Heart (tissue), 3 donors: ENCODE measurements around a stretch of chr3.

DNA sequence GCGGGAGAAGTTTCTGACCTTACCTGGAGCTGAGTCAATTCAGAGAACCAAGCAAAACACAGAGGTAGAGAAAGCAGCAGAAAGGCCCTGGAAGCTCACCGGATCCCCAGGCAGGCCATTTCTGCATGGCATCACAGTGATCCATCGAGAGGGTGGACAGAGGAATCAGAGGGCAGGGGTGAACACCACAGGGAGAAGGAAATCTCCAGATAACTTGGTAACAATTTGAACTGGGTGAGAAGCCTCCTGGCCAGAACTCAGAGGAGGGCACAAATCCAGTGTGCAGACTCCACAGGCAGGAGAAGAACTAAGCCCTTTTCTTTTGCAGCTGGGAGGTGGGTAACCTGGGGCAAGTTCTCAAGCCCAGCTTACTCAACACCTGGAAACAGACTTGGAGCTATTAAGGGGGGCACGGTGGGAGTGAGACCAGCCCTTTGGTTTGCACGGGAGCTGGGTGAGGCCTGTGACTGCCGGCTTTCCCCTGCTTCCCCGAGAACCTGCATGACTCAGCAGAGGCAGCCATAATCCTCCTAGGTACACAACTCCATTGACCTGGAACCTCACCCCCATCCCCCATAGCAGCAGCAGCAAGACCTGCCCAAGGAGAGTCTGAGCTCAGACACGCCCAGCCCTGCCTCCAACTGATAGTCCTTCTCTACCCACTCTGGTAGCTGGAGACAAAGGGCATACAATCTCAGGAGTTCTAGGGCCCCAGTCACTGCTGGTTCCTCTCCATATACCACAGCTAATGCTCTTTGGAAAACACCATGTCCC is 141.2 kb upstream of the ARHGEF26 start:
- RAMPAGE, long total RNA, 2 experiments: no peak in any of the 2 experiments

GRCh38 chr3:154121548-154122451 is 610 bp downstream of the ARHGEF26 start:
- RAMPAGE, long total RNA, 2 experiments: no peak in any of the 2 experiments

DNA sequence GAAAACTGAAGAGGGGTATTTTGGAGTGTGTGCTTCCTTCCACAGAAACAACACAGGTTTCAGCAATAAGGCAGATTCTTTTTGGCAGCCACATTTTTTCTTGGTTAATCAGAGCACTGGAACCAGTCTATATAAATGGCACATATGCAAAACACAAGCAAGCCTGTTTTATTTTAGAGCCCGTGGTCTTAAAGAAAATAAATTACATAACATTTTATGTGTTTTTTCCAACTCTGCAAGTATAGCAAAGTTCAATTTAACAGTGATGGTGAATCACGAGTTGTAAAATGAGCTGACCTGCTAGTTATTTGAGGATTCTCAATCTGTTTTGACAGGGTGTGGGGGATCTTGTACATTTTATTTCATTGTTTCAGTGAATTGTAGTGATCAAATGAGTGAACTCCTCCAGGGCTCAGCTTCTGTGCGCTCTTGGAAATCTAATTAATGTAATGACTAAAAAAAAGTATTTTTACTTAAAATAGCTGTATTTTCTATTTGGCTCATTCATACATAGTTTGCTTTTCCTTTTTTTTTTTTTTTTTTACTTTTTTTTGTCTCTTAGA is 2.7 kb downstream of the ARHGEF26 start:
- RAMPAGE, long total RNA, 2 experiments: no peak in any of the 2 experiments

DNA sequence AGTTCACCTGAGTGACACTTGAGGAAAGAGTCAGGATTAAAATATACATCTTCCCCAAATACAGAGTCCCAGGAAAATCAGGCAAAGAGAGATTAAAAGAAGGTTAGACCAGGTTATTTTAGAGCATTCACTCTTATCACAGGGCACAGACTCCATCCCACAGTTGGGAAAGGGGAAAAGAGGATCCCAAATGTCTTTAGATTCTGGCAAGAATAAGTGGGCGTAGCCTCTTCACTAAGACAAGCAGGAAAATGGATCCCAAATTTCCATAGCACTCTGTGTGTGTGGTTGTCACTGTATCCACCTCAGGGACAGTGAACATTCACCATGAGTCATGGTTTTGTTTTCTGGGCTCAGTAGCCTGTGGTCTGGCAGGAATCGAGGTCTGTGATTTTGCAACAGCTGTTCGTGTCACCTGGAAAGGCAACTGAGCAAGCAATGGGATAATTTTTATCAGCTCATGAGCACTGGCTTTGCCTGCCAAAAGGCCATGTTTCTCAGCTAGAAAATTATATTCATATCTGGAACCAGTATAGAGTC is 61.0 kb downstream of the STRIT1 start:
- RAMPAGE, long total RNA, 2 experiments: no peak in any of the 2 experiments

DNA sequence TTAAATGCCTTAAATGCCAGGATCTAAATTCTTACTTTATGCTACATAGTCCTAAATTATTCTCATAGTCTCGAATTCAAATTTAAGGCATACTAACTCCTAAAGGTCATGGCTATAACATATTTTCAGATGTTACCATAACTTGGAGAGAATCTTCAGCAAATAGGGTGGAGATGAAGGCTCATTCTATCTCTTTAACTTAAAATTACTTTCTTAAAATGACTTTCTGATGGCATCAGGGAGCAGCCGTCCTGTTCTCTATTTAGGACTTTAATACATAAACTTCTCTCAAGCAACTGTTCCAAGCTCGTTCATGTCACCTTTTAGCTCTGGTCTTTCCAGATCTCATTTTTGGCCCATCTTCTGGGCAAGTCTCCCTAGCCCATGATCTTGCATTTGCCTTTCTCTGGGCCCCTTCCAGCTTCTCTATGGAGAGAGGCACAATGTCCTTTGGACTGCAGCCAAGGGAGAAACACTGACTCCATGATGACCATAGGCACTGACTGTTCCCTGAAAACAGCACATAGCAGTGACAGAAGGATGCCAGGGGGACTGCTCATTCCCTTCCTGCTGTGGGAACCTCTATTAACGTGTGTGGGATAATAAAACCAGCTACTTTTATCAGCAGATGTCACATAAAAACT is 60.4 kb downstream of the STRIT1 start:
- RAMPAGE, long total RNA, 2 experiments: no peak in any of the 2 experiments

GRCh38 chr3:156675970-156676346 is 1.6 kb downstream of the TIPARP start:
- RAMPAGE, long total RNA, 2 experiments: no peak in any of the 2 experiments

DNA sequence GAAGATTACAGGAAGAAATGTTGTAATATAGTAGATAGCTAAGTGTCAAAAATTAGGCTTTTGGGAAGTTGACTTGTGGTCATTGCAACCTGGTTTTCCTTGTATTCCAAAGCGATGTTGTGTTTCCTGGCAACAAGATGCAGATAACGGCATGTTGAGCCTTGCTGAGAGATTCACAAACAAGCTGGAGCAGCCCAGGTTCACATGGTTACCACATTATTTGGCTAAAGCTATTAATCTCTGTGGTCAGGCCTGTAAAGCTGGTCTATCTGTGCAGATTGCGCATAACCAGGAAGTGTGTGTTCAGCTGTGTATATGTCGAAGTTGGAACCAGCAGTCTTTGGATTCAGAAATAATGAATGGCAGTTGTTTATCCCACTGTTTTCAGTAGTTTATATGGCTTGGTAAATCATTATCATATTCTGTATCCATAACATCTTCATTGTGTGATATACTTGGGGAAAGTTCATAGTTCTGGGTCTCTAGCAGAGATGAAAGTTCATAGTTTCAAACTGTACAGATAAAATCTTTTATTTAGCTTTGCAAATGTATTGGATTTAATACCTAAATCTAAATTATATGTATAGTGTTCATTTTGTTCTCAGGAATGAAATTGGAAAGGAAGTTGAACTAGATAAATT is 6.7 kb downstream of the TIPARP start:
- RAMPAGE, long total RNA, 2 experiments: no peak in any of the 2 experiments

DNA sequence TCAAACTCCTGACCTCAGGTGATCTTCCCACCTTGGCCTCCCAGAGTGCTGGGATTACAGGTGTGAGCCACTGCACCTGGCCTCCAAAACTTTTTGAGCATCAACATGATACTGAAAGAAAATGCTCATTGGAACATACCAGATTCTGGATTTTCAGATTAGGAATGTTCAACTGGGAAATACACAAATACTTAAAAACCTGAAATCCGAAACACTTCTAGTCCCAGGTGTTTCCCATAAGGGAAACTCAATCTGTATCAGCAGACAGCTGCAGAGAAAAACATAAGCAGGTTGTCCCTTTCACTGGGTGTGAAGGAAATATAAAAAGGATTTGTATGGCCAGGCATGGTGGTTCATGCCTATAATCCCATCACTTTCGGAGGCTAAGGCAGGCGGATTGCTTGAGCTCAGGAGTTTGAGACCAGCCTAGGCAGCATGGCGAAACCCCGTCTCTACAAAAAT is 32.9 kb downstream of the TIPARP start:
- RAMPAGE, long total RNA, 2 experiments: no peak in any of the 2 experiments

DNA sequence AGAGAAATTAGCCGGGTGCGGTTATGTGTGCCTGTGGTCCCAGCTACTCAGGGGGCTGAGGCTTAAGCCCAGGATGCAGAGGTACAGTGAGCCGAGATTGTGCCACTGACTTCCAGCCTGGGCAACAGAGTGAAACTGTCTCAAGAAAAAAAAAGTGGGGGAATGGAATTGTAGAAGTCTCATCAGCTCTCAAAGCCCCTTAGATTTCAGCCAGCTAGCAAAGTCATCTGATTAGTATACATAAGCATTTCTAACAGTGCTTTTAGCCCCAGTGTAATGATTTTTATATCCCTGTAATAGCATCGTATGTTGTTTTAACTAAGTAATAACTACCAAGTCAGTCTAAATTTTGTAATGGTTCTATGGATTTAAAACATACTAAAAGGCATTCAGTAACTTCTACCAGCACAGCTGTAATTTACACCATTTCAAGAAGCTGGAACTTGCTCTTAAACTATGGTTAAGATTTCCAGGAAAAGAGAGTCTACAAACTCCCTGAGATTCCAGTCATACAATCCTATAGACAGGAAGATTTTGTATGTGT is 33.4 kb downstream of the TIPARP start:
- RAMPAGE, long total RNA, 2 experiments: no peak in any of the 2 experiments

GRCh38 chr3:156817725-156818046 is 8.5 kb upstream of the LEKR1 start:
- RAMPAGE, long total RNA, 2 experiments: no peak in any of the 2 experiments

- RAMPAGE, long total RNA, 2 experiments: no peak in any of the 2 experiments
Measured at GRCh38 chr3:156825275-156825854, 788 bp upstream of the LEKR1 start.

DNA sequence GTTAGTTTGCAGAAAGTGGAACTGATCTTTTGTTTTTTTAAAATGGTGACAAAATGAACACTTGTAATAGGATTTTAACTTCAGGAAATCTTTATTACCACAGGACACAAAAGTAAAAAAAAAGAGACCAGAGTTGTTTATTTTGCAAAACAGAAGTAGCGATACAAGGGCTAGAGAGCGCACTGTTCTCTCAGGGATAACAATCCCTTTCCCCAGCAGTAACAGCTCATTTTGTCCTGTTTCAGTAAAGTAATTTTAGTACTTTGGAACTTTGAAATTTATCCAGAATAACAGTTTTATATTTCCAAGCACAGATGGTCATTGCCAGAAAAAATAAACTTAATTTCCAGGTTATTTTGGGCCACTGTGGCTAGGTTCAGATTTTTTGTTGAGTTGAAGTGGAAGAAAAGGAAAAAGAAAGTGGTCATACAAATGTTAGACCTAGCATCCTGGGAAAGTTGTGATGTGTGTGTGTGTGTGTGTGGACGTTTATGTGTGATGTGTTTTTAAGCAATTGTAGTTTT is 17.3 kb downstream of the LEKR1 start:
- RAMPAGE, long total RNA, 2 experiments: no peak in any of the 2 experiments

GRCh38 chr3:157064185-157064933 is 95.6 kb downstream of the CCNL1 start:
- RAMPAGE, long total RNA, 2 experiments: no peak in any of the 2 experiments

- RAMPAGE, long total RNA, 2 experiments: no peak in any of the 2 experiments
Measured at GRCh38 chr3:157091091-157091800, 68.7 kb downstream of the CCNL1 start.

DNA sequence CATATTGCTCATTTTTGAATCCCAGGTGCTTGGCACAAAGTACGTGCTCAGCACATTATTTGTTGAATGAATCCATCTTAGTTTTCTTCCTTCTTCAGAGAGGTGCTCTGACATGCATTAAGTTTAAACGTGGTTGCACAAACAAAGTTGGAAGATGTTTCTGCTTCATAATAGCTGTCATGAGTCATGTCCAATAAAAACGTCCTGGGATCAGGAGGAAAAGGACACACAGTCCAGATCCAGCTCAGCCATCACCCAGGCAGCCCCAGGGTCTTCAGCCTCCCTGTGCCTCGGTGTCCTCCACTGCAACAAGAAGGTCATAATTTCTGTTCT is 55.5 kb downstream of the CCNL1 start:
- RAMPAGE, long total RNA, 2 experiments: no peak in any of the 2 experiments

DNA sequence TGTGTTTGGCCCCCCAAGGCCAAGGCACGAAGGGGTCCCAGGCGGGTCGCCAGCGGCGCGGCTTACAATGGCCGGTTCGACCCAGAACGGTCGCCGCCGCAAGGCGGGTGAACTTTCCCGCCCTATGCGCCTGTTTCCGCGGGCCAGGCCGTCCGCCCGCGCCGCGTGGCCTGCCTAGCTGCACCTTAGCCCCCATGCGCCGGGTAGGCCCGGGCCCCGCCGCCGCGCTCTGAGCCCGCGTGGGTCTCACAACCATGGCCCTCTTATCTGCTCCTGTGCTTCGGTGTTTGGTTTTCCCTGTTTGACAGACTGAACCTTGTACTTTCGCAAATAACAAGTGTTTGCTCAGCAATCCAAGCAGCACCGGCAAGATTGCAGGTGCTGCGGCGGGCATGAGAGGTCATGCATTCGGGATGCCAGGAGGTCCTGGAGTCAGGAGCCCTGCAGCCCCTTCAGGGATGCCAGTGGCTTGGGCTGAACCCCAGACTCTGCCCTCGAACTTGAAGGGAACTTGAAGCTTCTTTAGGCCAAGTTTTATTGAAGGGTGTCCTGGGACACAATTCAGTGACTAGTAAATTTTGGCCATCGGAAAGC is 39.5 kb downstream of the CCNL1 start:
- RAMPAGE, long total RNA, 2 experiments: no peak in any of the 2 experiments

DNA sequence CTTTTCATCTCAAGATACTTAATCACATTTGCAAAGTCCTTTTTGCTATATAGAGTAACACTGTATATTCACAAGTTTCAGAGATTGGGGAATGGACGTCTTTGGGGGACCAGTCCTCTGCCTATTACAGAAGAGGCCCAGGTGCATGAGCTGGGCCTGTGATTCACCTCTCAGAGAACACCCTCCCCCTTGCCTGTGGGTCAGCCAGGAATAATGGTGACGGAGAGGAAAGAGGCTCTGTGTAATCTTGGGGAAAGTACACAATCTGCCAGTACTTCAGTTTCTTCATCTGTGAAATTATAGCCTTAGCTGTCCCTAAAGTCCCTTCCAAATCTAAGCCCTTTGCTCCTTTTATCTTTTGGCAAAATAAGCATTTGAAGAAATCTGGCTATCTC is 32.2 kb downstream of the CCNL1 start:
- RAMPAGE, long total RNA, 2 experiments: no peak in any of the 2 experiments

DNA sequence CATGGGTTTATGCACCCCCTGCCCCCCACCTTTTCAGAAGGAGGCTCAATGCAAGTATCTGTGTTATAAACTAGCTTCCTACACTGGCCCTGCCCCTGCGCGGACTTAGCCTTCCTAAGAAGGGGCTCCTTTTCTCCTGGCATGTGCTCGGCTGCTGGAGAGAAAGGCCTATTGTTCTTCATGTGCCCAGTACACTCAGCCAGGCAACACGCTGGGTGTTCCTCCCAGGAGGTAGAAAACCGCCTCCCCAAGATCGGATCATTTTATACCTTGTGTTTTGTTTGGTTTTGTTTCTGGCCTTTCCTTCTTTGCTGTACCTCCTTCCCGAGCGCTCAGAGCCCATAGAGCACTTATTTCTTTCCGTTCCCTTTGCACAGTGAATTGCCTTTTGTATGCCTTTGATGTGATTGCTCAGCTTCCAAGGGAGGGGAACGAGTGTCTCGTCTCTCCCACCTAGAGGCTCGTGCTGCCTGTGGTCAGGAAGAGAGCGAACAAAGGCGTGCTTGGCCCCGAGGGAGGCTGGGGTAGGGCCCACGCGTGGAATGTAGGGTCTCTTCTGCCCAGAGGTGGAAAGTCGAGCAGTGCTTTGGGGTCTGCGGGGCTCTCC is 30.1 kb downstream of the CCNL1 start:
- RAMPAGE, long total RNA, 2 experiments: no peak in any of the 2 experiments

- RAMPAGE, long total RNA, 2 experiments: no peak in any of the 2 experiments
Measured at GRCh38 chr3:157147230-157148112, 12.5 kb downstream of the CCNL1 start.

DNA sequence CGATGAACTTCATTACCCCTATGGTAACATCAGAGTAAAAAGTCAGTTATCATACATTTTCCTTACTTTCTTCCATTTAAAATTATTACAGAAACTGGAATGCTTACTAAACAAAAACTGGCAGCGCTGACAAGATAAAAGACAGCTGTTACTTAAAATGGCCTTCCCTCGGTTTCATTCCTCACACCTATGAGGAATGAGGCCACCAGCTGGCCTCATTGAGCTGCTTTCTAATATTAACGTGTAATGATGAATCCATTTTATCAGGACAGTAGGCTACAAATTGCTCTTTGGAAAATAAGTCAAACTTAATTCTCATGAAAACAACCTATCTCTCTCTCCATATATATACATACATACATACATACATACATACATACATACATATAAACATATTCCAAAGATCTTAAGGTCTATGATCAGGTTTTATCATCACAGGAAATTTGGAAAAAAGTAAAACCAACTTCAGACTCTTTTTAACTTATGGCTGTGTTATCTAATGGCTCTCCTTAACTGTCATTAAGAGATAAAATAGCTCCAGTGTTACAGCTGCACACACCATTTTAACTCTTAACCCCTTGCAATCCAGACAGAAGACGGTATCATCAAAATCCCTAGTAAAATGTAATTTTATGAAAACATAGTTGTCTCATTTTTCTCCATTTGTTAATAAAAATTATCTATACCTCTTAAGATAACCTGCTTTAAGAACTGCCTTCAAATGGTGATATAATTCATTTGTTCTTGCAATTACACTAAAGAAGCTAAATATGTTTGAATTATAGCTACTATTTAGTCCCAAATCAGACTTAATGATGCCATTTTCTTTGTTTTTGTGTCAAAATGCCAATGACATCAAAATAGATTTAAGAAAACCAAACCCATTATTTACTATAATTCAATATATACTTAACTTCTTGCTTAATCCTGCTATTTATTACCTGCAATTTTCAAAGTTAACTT is 5.1 kb downstream of the CCNL1 start:
- RAMPAGE, long total RNA, 2 experiments: no peak in any of the 2 experiments